HTERT-HM (cell line): Measurements from ENCODE around the genes OPRM1 and TFB1M.

GRCh38 chr6:151702836-151703429 is 104.5 kb upstream of the ESR1 start:
- RRBS, result no CpG with 5 or more reads among the region's 4 CpGs

DNA sequence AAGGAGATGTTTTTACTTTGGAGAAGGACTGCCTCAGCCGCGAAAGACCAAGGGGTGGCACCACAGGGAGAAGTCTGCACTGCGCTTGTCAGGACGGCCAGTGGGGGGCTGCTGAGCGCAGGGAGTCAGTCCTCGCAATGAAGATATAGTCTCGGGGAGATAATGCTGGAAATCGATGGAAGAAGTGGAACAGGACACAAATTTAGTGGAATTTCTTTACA is 43.2 kb upstream of the ESR1 start:
- RRBS, result no CpG with 5 or more reads among the region's 8 CpGs

DNA sequence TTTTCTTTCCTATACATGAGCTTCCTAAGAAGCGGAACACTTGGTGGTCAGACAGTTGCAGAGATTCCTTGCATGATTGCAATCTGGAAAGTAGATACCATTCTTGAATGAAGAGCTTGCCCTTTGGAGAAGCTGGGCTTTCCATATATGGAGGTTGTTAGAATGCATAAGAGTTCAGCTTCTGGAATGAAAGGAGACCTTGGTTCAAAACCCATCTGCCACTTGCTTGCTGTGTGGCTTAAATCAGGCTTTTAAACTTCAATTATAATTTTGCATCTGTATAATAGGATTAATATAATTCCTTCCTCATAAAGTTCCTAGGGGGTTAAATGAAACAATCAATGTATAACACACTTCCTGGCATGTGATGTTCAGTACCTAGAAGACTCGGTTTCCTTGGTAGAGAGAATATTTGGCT is 65.5 kb downstream of the ESR1 start:
- RRBS, result no CpG with 5 or more reads among the region's 2 CpGs

DNA sequence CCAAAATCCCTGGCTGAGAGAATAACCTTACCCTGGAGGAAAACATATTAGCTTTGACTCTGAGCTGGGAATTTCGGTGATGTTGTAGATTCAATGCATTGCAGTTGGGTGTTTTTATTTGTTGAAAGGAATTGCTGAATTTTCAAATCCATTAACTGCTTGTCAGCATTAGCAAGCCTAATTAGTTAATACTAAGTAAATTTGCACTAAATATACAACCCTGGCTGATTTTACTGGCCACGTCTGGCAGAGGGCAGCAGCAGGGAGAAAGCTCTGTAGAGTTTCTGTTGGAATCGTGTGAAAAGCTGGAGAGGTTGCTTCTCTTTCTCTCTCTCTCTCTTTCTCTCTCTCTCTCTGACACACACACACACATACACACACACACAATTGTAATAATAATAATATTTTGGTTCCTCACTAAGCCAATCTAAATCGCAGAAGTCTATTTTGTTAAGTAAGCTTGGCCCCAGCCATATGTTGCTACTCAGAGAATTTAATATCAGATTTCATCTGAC is 289.4 kb downstream of the ESR1 start:
- RRBS, result no CpG with 5 or more reads among the region's 4 CpGs

DNA sequence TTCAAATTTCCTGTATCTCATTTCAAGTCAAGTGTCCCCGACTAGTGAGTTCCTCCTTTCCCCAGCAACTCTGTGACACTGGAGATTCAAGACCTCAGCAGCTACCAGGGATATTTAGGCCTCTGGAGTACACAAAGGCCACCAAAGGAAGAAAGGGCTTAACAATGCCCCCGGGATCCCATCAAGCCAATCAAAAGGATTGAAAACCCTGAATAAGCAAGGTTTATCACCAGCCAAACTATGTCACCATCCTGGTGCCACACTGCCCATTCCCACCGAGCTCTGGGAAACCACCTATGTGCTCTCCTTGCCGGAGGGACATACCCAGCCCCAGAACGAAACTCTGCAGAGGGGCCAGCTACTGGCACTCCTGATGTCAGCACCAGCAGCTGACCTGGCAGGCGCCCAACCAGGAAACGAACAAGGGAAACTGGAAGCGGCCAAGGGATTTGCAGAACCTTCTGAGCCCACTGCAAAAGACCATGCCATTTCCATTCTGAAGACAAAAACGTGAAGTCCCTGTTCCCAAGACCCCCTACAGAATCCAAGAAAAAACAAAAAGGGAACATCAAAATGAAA is 305.0 kb downstream of the ESR1 start:
- RRBS, result no CpG with 5 or more reads among the region's 9 CpGs

DNA sequence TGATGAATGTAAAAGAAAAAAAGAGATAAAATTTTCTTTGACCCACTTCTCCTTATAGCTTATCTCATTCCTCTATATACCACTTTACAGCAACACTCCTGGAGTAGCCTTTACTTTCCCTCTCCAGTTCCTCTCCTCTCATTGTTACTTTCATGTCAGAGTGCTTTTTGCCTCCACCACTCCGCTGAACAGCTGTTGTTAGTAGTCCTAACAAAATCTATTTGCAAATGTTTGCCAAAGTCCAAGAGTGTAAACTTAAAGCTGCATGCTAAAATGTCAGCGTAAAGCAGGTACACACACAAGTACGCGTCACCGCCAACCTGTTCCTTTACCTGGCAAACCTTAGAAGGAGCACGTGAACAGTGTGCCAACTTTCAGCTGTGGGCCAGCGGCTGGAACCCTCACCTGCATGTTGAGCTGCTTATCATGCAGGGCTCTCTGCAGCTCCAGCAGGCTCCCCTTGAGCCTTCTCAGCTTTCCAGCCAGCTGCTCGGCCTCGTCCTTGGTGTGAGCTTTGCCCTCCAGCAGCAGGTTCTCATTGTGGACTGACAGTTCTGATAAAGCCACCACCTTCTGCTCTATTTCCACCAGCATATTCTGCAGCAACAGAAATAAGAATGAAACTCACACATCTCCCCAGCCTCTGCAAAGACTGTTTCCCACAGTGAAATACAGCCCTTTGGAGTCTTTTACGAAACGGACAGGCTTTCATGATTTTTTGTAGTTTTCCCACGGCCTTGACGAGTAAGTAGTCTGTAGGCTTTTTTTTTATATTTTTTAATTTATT is 359.3 kb downstream of the SYNE1 start:
- RRBS, result no CpG with 5 or more reads among the region's 13 CpGs

GRCh38 chr6:152695594-152696063 is 2.1 kb upstream of the MYCT1 start:
- RRBS, result no CpG with 5 or more reads among the region's 1 CpG

GRCh38 chr6:153597086-153597399 is 442.0 kb upstream of the OPRM1 start:
- RRBS, result no CpG with 5 or more reads among the region's 2 CpGs

DNA sequence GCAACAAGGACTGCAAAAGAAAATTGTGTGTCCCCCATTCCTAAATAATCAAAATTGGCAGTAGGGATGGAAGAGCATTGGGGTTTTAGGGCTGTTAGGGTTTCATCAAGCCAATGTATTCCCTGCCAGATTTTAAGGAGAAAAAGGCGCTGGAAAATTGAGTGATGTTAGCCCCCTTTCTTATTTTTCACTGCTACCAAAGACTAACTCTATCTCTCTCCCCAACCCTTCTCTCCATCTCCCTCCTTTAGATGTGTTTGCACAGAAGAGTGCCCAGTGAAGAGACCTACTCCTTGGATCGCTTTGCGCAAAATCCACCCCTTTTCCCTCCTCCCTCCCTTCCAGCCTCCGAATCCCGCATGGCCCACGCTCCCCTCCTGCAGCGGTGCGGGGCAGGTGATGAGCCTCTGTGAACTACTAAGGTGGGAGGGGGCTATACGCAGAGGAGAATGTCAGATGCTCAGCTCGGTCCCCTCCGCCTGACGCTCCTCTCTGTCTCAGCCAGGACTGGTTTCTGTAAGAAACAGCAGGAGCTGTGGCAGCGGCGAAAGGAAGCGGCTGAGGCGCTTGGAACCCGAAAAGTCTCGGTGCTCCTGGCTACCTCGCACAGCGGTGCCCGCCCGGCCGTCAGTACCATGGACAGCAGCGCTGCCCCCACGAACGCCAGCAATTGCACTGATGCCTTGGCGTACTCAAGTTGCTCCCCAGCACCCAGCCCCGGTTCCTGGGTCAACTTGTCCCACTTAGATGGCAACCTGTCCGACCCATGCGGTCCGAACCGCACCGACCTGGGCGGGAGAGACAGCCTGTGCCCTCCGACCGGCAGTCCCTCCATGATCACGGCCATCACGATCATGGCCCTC is at the start of gene OPRM1:
Gene OPRM1, plus strand, starts transcription at position 331 of the 863 bp plus-strand sequence.
- RRBS, result 6% methylated on average over 8 of the region's 38 CpGs

- RRBS, result no CpG with 5 or more reads among the region's 10 CpGs
Measured at GRCh38 chr6:154139698-154140335, 100.8 kb downstream of the OPRM1 start.

DNA sequence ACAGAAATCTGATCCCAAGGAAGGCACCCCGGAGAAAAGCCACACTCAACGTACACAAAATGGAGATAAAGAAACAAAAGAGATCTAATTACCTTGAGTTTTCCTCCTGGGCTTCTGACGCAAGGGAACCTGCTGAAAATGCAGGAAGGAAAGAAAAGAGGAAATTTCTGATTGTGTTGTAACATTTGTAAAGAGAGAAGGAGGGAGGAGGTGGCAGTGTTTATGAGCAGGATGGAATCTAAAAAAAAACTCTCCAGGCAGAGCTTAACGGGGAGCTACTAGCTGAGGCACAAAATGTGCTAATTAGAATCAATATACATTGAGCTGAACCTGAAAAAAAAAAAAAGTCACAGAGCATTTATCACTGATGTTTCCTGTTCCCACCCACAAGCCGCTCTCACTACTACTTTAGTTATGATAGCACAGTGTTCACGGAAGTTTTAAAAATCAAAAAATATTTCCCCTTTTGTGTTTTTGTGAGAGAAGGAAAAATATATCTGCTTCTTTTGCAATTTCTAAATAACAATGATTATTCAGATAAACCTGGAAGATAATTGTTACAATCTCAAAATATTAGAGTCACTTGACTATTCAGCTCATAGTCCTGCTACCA is 109.1 kb downstream of the IPCEF1 start:
- RRBS, result no CpG with 5 or more reads among the region's 6 CpGs

DNA sequence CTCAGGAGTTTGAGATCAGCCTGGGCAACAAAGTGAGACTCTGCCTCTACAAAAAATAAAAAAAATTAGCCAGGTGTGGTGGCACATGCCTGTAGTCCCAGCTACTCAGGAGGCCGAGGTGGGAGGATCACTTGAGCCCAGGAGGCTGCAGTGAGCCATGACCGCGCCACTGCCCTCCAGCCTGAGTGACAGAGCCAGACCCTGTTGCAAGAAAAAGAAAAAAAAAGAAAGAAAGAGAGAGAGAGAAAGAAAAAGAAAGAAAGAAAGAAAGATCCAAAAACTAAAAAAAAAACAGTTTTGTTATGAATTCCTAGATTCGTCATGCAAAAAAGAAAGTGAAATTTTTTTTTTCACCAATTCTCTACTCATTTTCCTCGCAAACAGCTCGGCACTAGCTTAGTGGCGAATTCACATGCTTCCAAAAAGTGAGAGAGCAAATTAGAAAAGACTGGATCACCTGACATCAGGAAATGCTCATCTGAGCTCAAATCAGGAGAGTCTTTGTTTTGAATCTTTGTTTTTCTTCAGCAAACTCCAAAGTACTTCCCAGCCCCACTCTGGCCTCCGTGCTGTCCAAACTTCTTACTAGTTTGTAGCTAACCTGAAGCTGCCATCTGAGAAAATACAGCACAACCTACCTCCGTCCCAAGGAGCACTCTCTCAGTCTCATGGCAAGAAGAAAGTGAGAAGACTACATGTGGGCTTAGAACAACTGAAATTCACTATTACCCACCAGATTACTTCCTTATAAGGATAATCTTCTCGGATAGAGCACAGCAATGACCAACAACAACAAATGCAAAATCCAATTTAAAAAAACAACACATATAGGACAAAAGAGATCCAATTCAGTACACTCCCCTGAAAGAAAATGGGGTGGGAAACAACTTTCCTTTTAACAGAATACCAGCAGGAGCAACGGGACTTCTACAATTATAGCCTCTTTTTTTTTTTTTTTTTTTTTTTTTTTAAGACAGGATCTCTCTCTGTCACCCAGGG is 26.9 kb downstream of the IPCEF1 start:
- RRBS, result no CpG with 5 or more reads among the region's 11 CpGs

GRCh38 chr6:154481259-154481734 is 29.2 kb downstream of the CNKSR3 start:
- RRBS, result no CpG with 5 or more reads among the region's 1 CpG

GRCh38 chr6:154482834-154483569 is 27.5 kb downstream of the CNKSR3 start:
- RRBS, result no CpG with 5 or more reads among the region's 10 CpGs

- RRBS, result no CpG with 5 or more reads among the region's 5 CpGs
Measured at GRCh38 chr6:154512127-154512765, 1.8 kb upstream of the CNKSR3 start.

DNA sequence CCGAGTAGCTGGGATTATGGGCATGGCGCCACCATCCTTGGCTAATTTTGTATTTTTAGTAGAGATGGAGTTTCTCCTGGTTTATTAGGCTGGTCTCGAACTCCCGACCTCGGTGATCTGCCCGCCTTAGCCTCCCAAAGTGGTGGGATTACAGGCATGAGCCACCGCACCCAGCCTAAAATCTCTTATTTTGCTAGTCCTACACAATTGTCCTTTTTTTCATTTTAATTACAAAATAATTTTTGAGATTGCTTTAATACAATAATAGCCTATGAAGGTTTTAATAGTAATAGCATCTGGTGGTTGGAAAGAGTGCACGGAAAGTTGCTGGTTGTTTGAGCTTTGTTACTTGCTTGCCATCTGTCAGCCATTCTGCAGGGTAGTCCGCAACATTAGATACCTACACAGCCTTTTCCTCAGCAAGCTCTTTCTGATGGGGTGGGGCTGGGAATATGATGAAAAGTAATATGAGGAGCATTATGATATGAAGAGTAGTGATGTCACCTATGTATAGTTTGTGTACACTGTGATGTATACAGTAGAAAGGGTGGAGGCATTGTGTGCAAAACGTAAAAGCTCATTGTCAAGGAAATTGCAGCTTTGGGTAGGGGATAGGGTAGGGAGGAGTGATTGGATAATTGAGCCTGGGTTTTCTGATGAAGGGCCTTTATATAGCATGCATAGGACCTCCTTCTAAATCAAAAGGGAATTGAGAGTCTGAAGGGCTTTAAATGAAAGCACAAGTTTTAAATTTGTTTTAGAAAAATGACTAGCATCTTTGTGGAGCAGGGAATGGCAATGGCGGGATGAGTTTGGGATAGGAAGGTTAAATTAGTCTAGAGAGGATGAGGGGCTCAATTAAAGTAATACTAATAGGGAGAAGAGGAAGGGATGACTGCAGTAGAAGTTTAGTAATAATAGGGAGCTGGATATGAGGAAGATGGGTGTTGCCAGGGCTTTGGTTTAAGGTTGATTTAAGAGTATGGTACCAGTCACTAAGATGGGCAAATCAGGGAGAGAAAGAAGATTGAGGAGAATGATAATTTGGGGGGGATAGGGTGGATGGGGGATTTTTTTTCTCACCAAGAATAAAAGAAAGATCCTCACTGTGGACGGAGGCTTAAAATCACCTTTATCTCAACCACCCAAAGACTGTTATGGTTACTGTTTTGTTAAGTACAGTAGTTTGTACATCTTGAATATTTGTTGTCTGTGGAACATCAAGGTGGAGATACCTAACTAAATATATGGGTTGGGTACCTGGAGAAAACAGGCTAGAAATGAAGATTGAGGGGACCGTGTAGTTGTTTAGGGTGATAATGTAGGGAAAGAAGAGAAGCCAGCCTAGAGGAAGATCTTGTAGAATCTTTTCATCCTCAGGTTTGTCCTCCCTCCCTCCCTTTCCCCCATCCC is 16.4 kb downstream of the SCAF8 start:
- RRBS, result no CpG with 5 or more reads among the region's 13 CpGs

GRCh38 chr6:155257504-155258079 is 6.2 kb upstream of the CLDN20 start:
- RRBS, result no CpG with 5 or more reads among the region's 11 CpGs

DNA sequence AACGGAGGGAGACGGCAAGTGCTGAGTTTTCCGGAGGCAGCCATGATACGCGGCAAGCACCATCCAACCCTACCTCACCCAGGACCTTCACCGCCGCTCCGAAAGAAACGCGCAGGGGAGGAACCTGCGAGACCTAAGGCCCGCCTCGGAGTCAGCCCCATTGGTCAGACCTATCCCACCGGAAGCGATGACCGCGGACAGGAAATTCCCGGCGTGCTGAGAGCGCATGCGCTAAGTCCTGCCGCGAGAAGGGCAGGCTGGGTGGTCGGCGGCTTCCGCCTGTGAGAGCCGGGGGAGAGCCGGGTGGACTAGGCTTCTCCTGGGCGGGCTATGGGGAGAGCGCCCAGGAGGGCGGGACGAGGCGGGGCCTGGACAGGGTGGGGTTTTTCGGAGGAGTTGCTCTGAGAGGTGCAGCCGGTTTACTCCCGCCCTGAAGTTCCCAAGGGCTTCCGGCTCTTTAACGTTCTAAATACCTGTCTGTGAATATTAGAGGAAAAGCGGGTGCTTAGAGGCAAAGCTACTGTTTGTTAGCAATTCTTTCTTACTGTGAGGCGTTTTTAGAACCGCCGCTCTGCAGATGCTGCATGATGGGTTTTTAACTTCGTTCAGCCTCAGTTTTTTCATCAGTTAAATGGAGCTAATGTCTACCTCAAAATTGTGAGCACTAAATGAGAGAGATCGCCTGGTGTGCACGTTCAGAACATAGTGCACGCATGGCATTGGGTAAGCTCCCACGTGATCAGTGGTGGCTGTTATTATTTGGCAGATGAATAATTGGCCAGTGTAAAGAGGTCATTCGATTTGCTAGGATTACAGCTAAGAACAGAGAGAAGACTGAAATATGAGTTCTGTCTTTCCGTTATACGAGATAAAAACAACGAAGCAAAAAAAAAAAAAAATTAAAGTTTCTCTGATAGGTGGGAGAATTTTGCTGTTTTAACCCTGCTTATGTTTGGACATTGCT is at the start of gene TFB1M:
Gene TFB1M, minus strand, starts transcription at position 100 of the 964 bp plus-strand sequence.
- RRBS, result under 1% methylated on average over 16 of the region's 51 CpGs

GRCh38 chr6:155315349-155315743 is 1.1 kb upstream of the TFB1M start:
- RRBS, result no CpG with 5 or more reads among the region's 5 CpGs

DNA sequence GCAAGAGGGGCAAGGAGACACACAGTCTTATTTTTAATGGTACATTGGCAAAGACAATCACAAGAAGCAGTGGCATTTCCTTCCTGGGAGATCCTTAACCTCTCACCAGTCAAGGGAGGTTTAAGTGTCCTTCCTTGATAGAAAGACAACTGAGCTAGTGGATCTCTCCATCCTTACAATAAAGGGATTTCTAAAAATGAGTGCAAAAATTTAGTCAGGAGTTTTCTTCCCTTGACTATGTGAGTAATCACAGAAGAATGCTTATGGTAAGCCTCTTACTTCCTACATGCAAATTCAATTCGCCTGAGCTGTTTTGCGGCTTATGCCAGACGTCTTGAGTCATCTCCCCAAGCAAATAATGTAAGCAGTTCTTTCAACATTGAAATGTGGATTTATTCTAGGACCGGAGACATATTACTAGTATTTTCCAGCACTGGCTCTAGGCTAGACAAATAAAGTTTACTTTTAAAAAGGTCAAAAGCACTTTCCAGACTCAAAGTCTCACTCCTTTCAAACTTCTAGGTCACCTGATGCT is 37.9 kb upstream of the NOX3 start:
- RRBS, result no CpG with 5 or more reads among the region's 4 CpGs